ENCODE results near the genes MAPK14 and MAPK13.

- PRO-cap: unidirectional peak, minus-strand start at chr6:35739769; unidirectional peak, plus-strand start at chr6:35740160
Measured at GRCh38 chr6:35739607-35740316, 2.9 kb downstream of the ARMC12 start.

DNA sequence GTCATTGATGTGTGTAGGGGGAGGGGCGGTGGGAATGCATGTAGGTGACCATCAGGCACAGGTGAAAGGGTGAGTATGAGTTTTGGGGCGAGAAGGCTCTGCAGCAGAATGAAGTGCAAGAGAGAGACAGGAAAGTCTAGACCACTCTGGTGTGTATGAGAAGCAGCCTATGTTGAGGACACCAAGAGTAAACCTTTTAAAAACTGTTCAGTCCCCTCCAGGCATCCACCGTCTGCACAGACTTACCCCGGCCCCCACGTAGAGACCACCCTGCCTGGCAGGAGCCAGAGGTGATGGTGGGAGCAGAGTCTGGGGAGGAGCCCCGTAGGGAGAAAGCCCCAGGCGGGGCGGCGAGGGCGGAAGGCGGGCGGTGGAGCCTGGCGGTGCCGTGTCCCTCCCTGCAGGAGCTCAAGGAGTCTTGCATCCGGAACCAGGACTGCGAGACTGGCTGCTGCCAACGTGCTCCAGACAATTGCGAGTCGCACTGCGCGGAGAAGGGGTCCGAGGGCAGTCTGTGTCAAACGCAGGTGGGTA lies 5.8 kb downstream of the CLPSL1 start:
- PRO-cap: no peak

DNA sequence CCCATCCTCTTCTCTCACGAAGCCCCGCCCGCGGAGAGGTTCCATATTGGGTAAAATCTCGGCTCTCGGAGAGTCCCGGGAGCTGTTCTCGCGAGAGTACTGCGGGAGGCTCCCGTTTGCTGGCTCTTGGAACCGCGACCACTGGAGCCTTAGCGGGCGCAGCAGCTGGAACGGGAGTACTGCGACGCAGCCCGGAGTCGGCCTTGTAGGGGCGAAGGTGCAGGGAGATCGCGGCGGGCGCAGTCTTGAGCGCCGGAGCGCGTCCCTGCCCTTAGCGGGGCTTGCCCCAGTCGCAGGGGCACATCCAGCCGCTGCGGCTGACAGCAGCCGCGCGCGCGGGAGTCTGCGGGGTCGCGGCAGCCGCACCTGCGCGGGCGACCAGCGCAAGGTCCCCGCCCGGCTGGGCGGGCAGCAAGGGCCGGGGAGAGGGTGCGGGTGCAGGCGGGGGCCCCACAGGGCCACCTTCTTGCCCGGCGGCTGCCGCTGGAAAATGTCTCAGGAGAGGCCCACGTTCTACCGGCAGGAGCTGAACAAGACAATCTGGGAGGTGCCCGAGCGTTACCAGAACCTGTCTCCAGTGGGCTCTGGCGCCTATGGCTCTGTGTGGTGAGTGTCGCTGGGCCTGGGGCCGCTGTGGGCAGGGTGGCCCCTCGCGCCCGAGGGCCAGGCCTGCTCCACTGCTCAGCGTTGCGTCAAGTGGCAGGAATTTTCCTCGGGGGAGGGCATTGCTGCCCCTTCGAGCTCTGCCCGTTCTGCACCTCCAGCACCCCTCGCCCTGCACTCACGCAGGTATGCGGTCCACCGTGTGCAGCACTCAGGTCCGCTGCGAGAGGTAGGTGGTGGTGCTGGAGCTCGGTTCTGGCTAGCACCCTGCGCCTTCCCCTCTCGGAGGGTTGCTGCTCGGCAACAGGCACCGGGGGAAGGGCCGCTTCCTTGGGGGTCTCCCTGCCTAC lies at the start of gene MAPK14:
MAPK14 (plus strand) TSS at position 141 of the 953 bp plus-strand sequence.
- PRO-cap: bidirectional peak, plus-strand start at position 141 of the sequence, minus-strand start outside the sequence; unidirectional peak, plus-strand start at position 289 of the sequence; bidirectional peak, plus-strand start at position 538 of the sequence, minus-strand start at position 491 of the sequence

DNA sequence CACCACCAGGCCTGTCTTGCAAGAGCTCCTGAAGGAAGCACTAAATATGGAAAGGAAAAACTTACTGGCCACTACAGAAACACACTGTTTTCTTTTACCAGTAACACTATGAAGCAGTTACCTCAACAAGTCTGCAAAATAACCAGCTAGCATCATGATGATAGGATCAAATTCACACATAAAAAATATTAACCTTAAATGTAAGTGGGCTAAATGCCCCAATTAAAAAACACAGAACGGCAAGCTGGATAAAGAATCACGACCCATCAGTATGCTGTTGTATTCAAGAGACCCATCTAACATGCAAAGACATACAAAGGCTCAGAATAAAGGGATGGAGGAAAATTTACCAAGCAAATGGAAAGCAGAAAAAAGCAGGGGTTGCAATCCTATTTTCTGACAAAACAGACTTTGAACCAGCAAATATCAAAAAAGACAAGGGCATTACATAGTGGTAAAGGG lies 45.1 kb upstream of the MAPK13 start:
- PRO-cap: no peak

- PRO-cap: no peak
Measured at GRCh38 chr6:36099207-36099621, 31.1 kb upstream of the MAPK13 start.

DNA sequence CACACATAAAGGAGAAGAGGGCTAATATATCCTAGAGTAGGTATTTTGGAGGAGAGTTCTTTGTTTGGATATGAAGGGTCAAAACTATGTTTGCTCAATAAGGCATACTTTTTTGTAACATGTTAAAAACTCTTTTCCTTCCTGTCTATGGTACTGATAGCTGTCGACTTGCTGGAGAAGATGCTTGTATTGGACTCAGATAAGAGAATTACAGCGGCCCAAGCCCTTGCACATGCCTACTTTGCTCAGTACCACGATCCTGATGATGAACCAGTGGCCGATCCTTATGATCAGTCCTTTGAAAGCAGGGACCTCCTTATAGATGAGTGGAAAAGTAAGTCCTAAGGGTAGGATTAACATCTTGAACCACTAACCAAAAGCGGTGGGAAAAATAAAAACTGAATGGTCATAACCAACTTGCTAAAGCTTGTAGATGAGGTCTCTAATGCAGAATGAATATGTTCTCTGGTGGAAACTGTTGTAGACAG lies 23.0 kb upstream of the MAPK13 start:
- PRO-cap: no peak

GRCh38 chr6:36130148-36131191 lies at the start of gene MAPK13:
Gene MAPK13 (plus strand): TSS chr6:36130513.
- PRO-cap: unidirectional peak, plus-strand start at chr6:36130198; bidirectional peak, plus-strand start at chr6:36130503, minus-strand start at chr6:36130390; bidirectional peak, plus-strand start at chr6:36130862, minus-strand start at chr6:36130776; bidirectional peak, plus-strand start at chr6:36131061, minus-strand start at chr6:36131068

DNA sequence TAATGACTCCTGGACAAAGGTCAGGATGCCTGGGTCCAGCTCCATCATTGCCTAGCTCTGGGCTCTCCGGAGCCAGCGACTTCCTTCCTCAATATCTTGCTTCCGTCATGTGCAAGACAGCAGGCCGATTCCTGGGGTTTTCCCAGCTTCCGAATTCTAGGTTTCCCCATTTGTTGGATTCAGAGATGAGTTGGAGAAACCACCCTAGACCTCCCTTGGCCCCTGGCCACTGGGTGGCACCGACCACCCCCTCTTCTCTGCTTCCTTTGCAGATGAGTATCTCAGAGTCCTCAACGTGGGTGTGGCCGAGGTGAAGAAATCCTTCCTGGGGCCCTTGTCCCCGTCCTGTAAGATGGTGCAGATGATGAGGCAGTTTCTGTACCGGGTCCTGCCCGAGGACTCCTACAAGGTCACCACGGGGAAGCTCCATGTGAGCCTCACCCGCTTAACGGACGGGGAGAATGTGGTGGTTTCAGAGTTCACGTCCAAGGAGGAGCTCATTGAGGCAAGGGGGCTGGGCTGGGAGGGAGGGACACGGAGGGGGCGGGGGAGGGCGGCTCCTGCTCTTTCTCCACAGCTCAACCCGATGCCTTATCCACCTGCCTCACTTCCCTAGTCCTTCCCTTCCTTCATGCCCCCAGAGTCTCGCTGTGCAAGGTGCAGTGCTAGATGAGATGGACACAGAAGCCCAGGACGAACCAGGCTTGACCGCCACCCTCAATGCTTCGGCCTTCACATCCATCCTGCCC lies 21.4 kb downstream of the PNPLA1 start:
- PRO-cap: no peak

GRCh38 chr6:36319412-36319820 lies 17.3 kb downstream of the BNIP5 start:
- PRO-cap: bidirectional peak, plus-strand start at chr6:36319681, minus-strand start at chr6:36319516

DNA sequence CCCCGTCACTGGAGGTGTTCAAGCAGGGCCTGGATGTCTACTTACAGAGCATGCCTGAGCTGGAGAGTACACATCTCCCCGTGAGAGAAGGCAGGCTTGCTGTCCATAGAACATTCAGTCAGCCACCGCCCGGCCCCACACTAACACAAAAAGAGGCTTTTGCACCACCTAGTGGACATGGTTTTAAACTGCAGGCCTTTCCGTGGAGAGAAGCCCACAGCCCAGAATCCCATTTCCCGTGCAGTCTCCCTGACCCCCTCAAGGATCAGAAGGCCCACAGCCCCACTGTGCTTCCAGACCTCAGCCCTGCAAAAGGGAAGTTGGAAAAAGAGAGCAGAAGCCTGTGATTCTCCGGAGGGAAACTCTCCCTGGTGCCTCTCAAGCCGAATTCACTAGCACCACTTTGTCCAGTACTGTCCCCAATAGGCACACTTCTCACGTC lies 23.8 kb upstream of the BNIP5 start:
- PRO-cap: no peak

GRCh38 chr6:36439642-36440024 lies 3.0 kb downstream of the PXT1 start:
- PRO-cap: no peak

DNA sequence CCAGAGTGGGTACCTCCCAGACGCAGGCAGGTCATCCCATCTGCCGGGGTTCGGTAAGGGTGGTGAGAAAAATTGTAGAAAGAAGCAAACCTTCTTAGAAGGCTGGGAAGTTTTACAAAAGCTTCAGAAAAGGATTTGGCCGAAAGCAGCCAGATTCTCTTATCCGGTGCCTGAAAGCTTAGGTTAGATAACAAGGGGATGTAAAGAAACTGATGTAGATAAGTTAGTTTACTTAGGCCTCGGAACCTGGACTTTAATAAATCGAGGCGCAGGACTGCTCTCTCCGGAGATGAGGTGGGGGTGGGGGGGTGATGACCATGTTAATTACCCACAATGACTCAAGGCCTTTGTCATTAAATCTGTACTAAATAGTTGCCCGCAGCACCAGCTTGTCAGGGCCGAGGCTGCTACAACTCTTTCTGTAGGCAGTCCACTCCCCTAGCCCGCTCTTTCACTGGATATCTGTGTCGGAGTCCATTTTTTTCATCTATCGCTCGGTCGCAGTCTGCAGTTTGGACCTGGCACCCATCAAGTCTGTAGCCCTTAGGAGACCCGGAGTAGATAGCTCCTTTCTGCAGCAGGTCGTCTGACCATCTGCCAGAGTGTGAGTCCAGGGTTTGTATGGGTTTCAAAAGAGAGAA lies 37.8 kb downstream of the STK38 start:
- PRO-cap: no peak

DNA sequence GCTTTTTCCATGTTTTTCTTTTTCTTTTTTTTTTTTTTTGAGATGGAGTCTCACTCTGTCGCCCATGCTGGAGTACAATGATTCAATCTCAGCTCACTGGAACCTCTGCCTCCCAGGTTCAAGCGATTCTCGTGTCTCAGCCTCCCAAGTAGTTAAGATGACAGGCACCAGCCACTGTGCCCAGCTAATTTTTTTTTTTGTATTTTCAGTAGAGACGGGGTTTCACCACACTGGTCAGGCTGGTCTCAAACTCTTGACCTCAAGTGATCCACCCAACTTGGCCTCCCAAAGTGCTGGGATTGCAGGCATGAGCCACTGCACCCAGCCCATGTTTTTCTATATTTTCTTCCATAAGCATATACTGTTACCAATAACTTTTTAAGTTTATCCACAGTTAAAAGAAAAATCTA lies 5.5 kb downstream of the STK38 start:
- PRO-cap: no peak

DNA sequence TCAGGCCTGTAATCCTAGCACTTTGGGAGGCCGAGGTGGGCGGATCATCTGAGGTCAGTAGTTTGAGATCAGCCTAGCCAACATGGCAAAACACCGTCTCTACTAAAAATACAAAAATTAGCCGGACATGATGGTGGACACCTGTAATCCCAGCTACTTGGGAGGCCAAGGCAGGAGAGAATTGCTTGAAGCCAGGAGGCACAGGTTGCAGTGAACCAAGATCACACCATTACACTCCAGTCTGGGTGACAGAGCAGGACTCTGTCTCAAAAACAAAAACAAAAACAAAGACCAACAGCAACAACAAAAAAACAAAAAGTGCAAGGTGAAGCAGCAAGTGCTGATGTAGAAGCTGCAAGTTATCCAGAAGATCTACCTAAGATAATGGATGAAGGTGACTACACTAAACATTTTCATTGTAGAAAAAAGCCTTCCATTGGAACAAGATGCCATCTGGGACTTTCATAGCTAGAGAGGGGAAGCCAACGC lies 17.5 kb downstream of the SRSF3 start:
- PRO-cap: no peak

GRCh38 chr6:36690558-36690954 lies 7.1 kb upstream of the RAB44 start:
- PRO-cap: no peak

- PRO-cap: unidirectional peak, minus-strand start at chr6:36752135
Measured at GRCh38 chr6:36751850-36752412, 54.3 kb downstream of the RAB44 start.

DNA sequence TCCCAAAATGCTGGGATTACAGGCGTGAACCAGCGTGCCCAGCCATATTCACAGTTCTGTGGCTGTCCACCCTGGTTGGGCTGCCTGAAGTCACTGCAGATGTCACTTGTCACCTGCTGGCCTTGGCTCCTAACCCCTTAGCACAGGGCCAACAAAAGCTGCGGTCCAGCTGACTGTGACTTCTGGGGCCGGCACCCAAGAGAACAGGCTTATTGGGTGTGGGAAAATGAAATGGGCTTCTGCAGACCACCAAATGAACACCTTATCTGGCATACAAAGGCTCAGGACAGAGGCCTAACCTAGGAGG lies 70.8 kb downstream of the CPNE5 start:
- PRO-cap: no peak

DNA sequence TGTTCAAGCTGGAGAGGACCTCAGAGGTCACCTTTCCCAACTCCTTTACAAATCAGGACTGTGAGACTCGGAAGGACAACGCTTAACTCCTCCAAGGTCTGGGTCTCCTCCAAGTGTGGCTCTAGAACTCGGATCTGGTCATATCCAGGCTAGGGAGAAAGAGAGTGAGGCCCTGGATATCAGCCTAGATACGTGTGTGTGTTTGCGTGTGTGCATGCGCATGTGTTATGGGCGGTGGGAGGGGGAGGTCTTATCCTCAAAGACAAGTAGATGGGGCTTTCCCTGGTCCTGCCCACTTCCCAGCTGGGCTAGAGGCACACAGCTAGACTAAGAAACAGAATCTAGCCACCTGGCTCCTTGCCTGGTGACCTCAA lies 13.3 kb downstream of the CPNE5 start:
- PRO-cap: no peak

DNA sequence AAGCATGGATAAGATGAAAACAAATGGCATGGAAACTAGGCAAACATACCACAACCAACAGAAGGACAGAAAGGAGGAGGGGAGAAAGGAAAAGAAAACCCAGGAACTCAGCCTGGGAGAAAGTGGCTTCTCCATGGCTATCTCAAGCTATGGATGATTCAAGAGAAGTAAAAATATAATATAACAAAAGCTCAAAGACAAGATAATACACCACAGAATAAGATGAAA lies 6.7 kb downstream of the PPIL1 start:
- PRO-cap: no peak

GRCh38 chr6:36871682-36872020 lies 3.0 kb downstream of the PPIL1 start:
- PRO-cap: no peak

Measured in mucosa of descending colon (tissue), 1 donor.